AG09319 (cell line): ENCODE data around the gene RSPO3.

- RRBS = no CpG with 5 or more reads among the region's 7 CpGs
Observed at GRCh38 chr6:125357571-125358078, 55.9 kb upstream of the HDDC2 start.

DNA sequence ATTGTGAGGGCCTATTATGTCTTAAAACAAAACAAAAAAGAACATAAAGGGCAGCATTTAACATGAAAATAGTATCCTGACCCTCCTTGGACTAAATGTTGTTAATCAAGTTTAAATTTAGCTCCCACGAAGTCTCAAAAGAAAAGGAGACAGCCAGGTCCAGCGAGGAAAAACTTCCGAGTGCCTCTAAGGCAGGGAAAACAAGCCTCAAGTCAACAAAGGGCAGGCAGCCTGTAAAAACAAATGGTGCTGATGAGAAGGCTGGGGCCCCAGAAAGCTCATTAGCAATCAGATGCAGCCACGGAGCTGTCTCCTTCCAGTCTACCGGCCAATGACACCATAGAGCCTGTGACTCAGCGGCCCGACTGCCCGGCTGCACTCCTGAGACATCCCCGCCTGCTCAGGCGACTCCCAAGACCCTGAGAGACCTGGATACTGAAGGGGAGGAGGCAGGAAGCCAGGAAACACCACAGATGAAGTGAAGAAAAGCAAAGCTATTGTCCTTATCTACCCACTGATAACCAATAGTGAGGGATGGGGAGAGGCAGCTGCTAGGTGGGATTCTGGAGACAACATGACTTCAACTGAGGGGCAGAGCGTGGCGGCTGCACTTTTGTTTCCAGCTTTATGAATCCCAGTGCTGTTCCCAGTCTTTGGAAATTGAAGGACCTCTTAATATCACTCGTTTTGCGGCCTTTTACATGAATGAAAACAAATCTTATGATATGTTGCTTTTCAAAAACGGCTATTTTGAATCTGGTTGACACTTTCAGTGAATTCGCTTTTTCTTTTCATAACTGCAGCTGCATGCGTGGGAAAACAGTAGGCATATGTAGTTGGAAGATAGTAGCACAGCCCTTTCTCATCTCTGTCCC lies 120.2 kb upstream of the HDDC2 start:
- RRBS = 38% methylated on average over 4 of the region's 17 CpGs

DNA sequence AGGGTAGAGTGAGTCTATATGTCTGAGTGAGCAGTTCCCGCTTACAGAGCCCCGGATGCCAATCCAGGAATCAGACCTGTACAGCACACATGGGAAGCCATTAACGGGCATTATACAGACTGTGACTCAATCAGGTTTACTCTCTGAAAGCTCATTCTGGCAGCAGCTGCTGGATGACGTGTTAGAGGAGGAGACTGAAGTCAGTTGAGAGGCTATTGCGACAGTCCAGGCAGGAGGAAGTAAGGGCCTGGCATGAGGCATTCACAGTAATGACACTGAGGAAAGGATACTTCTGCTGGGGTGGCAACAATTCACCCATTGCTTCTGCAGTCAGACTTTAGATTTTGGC lies 151.1 kb upstream of the HEY2 start:
- RRBS = no CpG with 5 or more reads among the region's 5 CpGs

DNA sequence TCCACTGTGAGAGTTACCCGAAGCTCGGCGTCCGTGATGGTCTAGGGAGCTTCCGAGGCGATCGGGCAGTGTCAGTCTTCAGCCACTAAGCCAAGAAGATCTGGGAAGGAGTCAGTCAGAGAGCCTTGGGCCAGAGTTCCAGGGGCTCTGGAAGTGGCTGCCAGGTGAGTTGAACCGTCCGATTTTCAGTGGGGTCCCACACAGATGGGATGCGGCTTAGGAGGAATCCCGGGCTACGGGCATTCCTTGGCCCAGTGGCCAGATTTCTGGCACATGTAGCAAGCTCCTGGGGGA lies 44.4 kb upstream of the HEY2 start:
- RRBS = no CpG with 5 or more reads among the region's 12 CpGs

DNA sequence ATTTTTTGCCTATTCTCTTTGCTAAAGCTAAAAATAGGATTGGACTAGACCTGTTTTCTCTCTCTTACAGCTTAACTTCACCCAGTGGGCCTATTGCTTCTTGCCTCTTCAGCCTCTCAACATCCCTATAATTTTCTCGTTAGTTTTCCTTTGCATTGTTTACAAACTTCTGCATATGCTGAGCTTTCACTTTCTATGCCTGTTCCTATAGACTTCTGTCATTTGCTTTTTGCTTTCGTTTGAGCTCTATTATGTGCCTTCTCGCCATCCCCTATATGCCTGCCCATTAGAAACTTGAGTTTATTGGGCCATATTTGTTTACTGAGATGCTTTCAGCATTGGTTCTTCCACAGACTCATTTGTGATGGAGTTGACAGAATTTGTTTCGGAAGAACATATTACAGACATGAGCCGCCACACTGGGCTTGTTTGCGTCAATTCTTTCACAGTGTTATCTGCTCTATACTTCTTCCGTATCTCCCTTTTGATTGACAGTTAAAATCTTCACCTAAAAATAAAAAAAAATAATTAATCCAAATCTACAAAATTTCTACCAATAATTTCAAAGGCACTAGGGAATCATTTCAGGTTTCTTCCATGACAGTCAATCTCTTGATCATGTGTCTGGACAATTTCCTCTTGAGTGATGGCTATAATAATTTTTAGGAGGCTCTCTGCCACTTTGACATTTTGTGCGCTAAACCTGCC lies 41.0 kb downstream of the NCOA7 start:
- RRBS = no CpG with 5 or more reads among the region's 8 CpGs

DNA sequence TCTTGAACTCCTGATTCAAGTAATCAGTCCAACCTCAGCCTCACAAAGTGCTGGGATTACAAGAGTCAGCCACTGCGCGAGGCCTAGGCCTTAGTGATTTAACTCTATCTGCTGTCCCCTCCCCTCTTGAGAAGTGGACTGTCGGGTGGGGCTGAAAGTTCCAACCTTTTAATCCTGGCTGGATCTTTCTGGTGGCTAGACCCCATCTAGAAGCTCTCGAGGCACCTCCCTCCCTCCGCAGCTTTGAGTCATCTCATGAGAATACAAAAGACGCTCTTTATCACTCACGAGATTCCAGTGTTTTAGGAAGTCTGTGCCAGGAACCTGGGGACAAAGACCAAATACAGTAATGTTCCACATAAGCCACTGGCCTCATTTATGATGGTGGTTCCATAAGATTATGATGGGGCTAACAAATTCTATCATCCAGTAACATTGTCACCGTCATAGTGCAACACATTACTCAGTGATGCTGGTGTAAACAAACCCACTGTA lies 48.6 kb downstream of the NCOA7 start:
- RRBS = no CpG with 5 or more reads among the region's 8 CpGs

DNA sequence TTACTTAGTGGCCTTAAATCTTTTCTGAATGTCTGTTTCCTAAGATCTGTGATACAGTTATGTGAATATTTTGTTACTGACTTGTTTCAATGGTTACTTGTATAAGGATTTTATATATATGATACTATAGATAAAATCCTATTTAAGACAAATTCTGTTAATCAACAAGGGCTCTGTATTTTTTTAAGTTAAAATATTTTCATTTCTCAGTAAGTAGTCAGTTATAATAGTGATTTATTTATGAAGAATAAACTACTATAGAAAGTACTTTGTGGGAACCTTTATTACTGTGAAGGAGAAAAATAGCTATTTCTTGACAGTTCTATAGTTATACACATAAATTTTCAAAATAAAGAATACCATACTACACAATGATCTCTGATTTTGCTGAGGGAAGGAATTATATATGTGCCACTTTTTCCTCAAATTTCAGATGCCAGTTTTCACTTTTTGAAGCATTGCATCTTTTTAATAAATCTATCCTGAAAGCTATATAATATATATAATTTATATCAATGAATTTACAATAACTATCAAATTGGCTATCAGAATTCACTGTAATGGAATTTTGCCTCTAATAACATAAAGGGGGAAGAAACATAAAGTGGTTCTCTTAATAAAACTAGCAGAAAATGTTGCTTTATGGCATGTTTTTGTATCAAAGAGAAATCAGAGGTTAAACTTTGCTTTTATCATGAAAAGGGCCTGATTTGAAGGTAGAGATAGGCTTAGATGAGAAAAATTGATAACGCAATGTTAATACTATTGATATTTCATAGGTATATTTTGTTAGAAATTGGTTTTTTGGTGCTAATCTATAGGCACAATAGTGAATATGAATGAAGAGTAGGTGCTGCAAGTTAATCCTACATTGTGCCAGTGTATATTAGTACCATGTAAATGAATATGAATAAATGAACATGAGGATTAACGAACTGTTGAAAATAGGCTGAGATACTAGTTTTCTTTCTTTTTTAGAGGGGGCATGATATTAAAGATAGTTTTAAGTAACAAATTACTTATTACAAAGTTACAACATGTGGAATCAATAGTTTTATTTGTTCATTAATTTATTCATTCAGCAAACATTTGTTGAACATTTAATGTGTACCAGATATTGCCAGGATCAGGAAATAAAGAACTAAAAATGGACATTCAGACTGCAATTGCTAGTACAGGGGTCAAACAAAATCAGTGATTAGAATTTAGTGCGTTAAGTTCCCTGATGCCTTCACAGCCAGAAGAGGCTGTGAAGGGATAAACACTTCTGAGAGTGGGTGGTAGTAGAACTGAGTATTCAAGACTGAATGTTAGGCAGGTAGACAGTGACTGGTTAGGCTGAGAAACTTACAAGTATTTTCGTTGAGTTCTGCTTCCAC lies 8.1 kb upstream of the TRMT11 start:
- RRBS = no CpG with 5 or more reads among the region's 4 CpGs

DNA sequence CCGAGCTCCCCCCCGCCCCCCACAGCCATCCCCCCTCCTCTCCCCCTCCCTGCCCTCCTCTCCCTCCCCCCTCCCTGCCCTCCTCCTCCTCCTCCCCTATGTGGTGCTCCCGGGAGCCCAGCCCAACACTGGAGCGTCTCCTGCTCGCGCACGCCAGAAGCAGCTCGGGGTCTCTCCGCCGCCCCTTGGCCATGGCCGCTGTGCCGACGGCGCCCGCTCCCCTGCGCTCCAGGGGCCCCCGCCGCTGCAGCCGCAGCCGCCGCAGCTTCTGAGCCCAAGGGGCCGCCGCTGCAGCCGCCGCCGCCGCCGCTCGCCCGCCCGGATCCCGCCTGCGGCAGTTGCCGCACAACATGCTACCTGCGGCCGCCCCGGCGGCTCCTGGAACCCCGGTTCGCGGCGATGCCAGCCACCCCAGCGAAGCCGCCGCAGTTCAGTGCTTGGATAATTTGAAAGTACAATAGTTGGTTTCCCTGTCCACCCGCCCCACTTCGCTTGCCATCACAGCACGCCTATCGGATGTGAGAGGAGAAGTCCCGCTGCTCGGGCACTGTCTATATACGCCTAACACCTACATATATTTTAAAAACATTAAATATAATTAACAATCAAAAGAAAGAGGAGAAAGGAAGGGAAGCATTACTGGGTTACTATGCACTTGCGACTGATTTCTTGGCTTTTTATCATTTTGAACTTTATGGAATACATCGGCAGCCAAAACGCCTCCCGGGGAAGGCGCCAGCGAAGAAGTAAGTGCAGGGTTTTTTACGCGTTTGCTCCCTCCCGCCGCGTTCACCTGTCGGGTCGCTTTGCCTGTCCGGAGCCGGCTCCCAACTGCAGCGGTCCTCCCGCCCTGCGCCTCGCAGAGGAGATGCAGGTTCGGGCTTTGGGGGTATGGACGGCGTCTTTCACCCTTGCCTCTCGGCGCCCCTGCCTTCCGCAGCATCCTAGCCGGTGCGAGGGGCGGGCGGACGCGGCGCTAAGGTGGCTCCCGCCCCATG lies at the start of gene RSPO3:
Gene RSPO3, plus strand, starts transcription at position 128 of the 998 bp plus-strand sequence.
- RRBS = 2% methylated on average over 23 of the region's 85 CpGs

GRCh38 chr6:127121239-127121874 lies 2.9 kb downstream of the RSPO3 start:
- RRBS = no CpG with 5 or more reads among the region's 17 CpGs

DNA sequence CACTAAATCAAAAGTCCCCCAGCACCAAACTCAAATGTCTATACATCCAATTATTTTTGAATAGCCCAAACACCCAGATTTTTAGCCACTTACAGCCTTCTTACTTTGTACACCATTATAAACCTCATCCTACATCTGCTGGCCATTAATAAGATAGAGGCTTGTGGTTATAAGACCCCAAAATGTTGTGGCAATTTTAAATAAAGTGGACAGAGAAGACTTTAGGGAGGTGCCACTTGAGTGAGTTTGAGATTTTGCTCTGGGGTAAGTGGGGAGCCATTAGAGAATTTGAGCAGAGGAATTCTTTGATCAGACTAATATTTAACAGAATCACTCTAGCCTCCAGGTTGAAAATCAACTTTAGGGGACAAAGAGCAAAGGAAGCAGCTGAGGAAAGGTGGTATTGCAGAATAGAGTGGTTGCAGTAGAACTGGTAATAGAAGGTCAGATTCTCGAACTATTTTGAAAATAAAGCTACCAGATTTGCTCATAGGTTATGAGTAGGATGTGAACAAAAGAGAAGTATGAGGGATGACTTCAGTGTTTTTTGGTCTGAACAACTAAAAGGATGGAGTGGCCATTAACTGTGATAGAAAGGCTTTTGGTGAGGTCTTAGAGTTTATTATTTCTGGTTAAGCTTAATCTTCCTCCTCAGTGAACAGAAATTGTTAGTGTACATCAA lies 50.7 kb upstream of the RNF146 start:
- RRBS = no CpG with 5 or more reads among the region's 1 CpG

GRCh38 chr6:127366177-127366903 lies 22.9 kb upstream of the ECHDC1 start:
- RRBS = no CpG with 5 or more reads among the region's 7 CpGs

- RRBS = no CpG with 5 or more reads among the region's 4 CpGs
Observed at GRCh38 chr6:127939461-127940132, 38.7 kb upstream of the THEMIS start.

- RRBS = no CpG with 5 or more reads among the region's 3 CpGs
Observed at GRCh38 chr6:128287922-128288374, 232.5 kb downstream of the PTPRK start.

DNA sequence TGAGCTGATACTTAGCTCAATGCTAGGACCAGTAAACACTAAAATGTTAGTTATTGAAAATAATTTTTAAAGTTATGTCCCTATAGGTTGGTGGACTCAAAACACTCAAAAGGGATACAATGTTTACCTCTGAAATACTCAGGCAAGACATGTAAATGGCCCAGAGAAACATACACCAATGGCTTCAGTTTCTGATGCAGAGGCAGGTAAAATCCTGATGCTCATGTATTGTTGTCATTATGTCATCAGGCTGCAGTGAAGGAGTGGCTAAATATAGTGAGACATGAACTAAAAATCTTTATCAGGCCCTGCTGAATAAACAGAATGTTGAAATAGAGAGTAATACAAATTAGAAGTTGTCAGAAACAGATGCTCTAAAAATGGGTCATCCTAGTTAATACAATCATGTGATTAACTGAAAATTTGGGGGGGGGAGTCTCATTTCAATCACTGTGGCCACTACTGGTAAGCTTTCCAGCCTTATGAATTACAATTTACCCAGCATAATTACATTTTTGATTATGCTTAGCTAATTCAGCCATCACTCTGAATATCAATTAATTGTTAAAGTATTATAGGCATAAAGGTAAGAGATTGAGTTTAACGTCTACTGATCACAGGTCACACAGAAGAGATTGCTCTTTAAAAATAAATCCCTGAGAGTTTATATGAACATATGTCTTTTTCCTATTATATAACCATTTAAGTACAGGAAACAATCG lies 20.3 kb downstream of the PTPRK start:
- RRBS = no CpG with 5 or more reads among the region's 2 CpGs

DNA sequence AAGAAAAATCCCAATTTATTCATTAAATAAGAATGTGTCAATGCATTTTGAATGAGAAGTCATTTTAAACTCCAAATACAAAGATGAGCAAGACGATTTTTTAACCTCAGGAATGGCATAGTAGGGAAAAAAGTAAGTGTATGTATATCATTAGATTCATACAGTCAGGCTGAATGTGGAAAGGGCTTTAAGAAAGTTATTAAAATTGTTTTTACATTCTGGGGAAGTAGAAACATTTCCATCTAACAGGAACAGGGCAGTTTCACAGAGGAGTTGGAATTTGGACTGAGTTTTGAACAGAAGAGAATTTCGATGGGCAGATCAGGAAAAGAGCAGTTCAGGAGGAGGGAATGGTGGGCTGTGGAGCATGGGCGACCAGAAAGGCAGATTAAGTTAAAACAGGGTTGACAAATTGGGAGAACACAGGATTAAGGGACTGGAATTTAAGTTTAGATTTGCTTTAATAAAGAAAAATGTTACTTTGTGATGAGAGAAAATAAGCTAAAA lies 29.7 kb downstream of the LAMA2 start:
- RRBS = no CpG with 5 or more reads among the region's 3 CpGs

DNA sequence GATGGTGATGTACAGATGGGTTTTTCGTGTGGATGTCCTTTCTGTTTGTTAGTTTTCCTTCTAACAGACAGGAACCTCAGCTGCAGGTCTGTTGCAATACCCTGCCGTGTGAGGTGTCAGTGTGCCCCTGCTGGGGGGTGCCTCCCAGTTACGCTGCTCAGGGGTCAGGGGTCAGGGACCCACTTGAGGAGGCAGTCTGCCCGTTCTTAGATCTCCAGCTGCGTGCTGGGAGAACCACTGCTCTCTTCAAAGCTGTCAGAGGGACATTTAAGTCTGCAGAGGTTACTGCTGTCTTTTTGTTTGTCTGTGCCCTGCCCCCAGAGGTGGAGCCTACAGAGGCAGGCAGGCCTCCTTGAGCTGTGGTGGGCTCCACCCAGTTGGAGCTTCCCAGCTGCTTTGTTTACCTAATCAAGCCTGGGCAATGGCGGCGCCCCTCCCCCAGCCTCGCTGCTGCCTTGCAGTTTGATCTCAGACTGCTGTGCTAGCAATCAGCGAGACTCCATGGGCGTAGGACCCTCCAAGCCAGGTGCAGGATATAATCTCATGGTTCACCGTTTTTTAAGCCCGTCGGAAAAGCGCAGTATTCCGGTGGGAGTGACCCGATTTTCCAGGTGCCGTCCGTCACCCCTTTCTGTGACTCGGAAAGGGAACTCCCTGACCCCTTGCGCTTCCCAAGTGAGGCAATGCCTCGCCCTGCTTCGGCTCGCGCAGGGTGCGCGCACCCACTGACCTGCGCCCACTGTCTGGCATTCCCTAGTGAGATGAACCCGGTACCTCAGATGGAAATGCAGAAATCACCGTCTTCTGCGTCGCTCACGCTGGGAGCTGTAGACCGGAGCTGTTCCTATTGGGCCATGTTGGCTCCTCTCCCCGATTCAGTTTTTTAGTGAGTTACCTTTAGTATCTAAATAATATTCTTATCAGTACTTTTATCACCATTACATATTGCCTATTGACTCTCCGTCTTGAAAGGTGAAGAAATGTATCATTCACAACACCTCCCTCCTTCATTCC lies 289.7 kb downstream of the LAMA2 start:
- RRBS = no CpG with 5 or more reads among the region's 35 CpGs

- RRBS = no CpG with 5 or more reads among the region's 4 CpGs
Observed at GRCh38 chr6:129232550-129233187, 349.7 kb downstream of the LAMA2 start.

DNA sequence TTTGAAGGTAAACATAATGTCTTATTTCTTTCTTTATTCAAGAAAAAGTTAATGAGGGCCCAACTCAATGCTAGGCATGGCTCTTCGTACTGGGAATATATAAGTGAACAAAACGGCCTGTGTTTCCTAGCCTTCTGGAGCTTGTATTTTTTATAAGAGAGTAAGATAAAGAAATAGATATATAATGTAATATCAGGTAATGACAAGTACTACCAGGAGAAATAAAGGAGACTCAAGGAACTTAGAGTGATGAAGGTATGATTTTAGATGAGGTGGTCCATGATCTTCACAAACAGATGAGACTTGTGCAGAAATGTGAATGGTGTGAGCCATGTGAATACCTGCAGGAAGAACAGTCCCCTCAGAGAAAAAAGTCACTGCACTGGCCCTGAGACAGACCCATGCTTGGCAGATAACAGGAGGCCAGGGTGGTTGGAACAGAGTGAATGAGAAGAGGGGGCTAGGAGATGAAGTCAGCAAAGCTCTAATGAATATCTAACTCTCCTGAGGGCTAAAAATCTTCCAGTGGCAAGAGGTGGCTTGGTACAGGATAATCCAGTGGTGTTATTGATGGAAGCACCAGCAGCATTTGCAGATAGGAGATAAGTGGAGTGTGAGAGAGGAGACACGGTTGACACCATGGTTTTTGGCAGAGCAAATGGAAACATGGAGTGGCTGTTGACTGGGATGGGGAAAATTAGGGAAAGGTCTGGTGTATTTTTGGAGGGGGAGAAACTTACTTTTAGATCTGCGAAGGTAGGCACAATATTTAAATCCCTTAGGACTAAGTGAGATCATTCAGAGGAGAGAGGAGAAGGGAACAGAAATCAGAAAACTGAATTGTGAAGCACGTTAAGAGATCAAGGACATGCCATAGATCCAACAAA lies 363.1 kb downstream of the ARHGAP18 start:
- RRBS = no CpG with 5 or more reads among the region's 5 CpGs

DNA sequence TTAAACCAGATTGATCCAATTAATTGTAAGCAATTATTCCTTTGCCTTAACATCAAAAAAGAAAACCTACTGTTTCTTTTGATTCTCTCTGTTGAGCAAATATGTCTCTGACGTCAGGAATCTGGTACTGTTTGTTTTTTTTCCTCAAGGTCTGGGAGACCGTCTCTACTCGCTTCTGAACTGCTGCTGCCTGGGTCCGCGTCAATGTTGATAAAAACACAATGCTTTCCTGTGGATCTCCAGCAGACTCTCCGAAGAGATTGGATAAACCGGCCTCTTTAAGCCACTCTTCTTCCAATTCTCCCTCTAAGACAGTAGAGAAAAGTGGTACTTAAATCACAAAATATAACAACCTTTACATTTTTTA lies 71.7 kb downstream of the ARHGAP18 start:
- RRBS = no CpG with 5 or more reads among the region's 7 CpGs

- RRBS = 8% methylated on average over 13 of the region's 44 CpGs
Observed at GRCh38 chr6:130018744-130019284, 433 bp downstream of the L3MBTL3 start.